Fallopian tube (tissue), 1 donor: ENCODE measurements around the gene DPH1.

DNA sequence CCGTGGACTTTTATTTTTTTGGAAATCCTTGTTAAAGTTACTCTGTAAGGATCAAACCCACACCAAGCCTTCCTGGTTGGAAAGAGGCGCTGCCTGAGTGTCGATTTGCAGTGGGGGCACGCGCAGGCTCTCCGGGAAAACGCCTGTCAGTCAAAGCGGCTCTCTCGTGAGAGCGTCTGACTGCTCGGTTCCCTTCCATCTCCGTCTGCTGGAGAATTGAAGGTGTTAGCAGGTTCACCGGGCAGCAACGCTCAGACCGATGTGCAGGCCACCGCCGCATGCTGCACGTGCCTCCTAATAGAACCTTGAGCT is 75.3 kb downstream of the RPA1 start:
- PRO-cap: no peak

DNA sequence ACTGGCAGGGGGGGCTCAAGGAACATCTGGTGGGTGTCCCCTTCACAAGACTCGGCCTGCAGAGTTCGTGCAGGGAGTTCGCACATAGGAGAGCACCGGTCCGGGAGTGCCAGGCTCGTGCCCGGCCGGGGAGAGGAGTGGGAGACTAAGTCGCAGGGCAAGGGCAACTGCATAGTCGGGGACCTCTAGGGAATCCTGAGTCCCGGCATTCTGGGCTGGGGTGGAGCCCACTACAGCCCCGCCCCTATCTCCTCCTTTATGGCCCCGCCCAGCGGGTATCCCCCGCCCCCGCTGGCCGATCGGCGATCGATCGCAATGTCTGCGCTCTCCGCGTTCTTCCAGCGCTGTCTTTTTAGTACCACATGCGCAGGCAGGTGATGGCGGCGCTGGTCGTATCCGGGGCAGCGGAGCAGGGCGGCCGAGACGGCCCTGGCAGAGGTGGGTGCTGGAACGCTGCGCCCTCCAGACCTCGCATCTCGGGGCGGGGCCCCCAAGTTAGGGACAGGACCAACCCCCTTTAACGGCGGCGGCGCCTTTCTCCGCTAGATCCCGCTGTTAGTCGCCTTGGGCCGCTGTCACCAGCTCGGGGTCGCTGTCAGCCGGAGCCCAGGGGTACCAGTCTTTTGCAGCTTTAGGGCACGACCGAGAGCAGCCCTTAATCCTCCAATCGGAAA is at the start of gene DPH1:
Gene DPH1, plus strand, starts transcription at position 361 of the 674 bp plus-strand sequence.
- PRO-cap: bidirectional peak, plus-strand start at position 363 of the sequence, minus-strand start at position 232 of the sequence

DNA sequence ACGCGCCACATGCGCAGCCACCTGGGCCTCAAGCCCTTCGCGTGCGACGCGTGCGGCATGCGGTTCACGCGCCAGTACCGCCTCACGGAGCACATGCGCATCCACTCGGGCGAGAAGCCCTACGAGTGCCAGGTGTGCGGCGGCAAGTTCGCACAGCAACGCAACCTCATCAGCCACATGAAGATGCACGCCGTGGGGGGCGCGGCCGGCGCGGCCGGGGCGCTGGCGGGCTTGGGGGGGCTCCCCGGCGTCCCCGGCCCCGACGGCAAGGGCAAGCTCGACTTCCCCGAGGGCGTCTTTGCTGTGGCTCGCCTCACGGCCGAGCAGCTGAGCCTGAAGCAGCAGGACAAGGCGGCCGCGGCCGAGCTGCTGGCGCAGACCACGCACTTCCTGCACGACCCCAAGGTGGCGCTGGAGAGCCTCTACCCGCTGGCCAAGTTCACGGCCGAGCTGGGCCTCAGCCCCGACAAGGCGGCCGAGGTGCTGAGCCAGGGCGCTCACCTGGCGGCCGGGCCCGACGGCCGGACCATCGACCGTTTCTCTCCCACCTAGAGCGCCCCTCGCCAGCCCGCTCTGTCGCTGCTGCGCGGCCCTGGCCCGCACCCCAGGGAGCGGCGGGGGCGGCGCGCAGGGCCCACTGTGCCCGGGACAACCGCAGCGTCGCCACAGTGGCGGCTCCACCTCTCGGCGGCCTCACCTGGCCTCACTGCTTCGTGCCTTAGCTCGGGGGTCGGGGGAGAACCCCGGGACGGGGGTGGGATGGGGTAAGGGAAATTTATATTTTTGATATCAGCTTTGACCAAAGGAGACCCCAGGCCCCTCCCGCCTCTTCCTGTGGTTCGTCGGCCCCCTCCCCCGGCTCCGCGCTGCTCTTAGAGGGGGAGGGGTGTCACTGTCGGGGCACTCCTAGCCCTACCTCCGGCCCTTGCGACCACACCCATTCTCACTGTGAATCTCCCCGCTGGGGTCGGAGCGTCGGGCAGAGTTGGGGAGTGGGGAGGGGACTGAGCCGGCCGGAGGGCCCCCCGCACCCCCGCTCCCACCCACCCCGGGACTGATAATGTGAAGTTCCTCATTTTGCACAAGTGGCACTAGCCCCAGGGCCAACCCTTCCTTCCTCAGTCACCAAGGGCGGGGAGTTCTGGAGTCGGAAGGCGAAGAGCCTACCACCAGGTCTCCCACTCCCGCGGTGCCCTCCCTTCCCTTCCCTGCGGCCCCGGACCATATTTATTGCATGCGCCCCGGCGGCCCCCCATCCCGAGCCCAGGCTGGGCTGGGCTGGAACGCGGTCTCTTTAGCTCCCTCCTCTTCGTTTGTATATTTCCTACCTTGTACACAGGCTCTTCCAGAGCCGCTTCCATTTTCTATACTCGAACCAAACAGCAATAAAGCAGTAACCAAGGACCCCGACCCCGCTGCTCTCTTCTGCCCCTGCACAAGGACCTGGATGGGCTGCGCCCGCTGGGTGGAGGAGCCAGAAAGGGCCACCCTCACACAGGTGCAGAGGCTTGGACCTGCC is 3.9 kb downstream of the HIC1 start:
- PRO-cap: no peak

DNA sequence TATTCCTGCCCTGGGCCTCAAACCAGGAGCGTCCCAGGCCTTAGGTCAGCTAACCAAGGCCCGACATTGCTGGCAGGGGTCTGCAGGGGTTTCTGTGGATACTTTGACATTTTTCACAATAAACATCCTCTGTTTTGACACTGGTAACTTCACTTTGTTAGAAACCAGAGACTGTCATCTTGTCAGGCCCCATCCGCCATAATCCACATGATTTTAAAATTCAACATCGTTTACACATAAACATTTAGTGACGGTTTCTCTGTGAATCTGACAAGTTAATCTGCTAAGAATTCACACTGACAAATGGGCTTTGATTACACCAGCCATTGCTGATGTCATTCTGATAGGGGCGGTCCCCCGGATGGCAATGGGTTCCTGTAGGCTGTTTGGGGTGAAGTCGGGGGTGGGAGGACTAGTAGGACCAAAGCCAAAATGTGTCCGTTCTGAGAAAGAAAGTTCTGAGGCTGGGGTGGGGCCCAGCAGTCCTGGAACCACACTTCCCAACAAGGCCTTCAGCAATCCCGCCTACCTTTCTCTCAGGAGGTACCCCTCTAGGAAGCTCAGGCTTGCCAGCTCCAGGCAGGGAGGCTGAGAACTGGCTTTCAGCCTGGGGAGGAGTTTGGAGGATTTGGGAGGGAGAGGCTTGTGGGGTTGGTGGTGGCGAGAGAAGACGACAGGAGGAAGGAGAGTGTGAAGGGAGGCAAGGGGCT is 8.4 kb downstream of the HIC1 start:
- PRO-cap: no peak

DNA sequence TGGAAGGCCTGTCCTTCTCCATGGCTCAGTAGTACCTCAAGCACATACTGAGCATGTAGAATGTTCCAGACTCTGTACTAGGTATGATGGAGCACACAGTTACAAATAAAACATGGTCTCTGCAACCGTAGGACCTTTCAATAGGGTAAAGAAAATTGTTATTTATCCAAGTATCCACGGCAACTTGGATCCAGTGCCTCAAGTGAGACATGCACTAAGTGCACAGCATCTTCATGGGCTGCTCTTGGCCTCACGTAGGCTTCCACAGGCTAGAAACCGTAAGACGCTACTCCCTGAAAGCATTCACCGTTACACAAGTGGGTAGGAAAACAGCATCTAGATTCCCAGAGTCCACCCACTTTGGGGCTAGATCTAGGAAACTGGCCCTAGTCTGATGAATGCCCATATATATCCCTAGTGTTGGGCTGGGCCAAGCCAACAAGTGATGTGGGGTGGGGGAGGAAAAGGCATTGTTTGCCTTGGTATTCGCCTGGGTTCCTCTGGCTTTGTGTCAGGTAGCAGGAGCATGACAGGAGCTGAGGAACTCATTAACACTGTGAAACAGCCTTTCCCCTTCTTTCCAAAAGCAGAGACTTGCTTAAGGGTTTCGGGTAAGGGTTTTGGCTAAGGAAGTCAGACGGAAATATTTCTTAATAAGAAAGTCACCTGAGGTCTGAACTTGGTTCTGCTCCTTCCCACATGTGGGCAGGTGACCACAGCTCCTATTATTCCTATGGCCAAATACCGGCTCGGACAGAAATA is 112.4 kb downstream of the SMG6 start:
- PRO-cap: no peak

DNA sequence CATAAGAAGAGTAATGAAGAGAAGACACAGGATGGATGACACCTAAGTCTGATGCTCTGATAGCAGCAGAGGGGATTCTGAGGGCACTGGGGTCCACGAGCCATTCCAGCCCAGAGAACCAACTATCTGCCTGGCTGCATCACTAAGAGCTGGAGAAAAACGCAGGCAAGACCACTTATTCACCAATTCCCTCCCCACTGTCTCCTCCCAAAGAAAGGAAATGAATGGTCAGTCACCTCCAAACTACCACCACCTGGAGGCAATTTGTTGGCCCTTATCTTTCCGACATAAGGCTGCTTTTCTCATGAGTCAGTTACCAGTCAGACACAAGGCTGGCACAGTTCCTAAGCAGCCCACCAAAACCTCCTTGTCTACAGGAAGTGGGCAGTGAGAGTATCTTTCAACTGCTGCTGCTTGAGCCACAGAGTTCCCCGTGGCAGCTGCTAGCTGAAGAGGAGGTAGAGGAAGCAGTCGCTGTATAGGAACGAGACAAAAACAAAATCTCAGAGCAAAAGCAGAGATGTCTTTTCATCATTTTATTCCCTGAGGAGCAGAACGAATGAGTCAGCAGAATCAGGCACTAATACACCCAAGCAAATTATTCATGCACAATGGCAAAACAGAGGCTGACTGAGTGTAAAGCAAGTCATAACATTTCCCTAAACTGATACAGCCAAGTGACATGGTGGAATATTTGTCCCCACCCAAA is 111.1 kb downstream of the SMG6 start:
- PRO-cap: no peak

DNA sequence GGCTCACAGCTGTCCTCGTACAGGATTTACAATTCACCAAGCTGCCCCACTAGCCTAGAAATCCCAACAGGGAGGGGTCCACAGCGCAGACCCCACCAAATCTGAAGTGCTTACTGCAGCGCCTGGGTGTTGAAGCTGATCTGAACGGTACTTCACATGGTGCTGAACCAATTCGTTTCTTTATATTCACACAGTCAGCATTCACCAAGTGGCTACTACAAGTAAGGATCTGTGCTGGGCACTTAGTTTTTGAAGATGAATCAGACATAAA is 95.3 kb downstream of the SMG6 start:
- PRO-cap: no peak

- PRO-cap: no peak
These were observed 80.7 kb downstream of the SMG6 start for GRCh38 chr17:2222671-2223487.

DNA sequence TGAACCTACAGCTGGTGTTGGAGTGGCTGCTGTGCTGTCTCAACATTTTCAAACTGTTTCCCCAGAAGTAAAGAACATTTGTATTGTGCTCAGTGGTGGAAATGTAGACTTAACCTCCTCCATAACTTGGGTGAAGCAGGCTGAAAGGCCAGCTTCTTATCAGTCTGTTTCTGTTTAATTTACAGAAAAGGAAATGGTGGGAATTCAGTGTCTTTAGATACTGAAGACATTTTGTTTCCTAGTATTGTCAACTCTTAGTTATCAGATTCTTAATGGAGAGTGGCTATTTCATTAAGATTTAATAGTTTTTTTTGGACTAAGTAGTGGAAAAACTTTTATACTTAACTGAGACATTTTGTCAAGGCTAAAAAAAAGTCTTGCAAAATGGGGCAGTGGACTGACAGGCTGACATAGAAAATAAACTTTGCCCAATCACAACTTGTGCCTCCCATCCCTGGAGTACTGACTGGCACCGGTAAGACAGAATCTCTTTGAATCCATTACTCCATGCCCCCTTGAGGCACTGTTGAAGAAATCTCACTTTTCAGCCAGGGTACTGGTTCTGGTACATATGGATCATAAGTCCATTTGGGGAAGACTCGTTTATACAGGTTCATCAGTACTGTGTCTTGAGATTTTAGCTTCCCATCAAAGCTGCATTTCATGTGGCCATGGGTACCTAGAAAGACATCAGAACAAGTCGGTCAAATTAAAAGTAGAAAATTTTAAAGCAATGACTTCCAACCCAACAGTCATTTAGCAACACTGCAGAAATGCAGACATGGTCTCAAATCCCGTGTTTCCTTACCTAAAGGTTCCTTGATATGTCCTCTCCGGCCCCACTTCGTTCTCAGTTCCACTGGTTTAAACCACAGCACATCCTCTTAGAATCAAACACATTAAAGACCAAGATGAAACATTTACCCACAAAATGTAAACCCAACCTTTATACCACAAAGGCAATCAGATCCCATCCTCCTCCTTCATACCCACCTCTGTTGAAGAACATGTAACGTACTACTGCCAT is 12.2 kb downstream of the TSR1 start:
- PRO-cap: no peak

DNA sequence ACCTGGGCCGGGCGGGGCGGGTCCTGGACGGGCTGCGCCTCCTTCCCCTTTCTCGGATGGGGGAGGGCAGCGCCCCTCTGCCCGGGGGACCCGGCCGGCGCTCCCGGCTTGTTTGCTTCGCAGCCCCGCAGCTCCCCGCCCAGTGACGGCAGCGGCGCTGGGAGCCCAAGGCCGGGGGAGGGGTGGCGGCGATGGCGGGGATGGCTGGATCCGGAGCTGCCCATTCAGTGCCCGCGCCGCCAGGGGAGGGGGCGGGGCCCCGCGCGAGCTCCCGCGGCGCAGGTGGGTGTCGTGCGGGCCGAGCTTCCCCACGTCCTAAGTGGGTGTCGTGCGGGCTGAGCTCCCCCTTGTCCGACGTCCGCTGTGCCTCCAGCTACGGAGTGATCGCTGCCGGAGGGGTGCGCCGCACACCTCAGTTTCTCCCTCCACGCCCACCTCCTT is 567 bp downstream of the SGSM2 start:
- PRO-cap: unidirectional peak, minus-strand start at position 144 of the sequence

DNA sequence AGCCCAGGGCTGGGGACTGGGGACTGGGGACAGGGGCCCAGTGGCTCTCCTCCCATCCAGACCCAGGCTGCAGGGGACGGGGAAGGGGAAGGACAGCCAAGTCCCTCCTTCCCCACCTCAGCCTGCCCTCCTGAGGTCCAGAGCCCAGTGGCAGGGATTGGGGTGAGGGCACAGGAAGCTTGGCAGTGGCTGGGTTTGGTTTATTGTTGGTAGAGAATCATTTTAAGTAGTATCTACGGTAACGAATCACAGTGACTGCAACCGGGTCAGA is 14.9 kb downstream of the MNT start:
- PRO-cap: no peak

DNA sequence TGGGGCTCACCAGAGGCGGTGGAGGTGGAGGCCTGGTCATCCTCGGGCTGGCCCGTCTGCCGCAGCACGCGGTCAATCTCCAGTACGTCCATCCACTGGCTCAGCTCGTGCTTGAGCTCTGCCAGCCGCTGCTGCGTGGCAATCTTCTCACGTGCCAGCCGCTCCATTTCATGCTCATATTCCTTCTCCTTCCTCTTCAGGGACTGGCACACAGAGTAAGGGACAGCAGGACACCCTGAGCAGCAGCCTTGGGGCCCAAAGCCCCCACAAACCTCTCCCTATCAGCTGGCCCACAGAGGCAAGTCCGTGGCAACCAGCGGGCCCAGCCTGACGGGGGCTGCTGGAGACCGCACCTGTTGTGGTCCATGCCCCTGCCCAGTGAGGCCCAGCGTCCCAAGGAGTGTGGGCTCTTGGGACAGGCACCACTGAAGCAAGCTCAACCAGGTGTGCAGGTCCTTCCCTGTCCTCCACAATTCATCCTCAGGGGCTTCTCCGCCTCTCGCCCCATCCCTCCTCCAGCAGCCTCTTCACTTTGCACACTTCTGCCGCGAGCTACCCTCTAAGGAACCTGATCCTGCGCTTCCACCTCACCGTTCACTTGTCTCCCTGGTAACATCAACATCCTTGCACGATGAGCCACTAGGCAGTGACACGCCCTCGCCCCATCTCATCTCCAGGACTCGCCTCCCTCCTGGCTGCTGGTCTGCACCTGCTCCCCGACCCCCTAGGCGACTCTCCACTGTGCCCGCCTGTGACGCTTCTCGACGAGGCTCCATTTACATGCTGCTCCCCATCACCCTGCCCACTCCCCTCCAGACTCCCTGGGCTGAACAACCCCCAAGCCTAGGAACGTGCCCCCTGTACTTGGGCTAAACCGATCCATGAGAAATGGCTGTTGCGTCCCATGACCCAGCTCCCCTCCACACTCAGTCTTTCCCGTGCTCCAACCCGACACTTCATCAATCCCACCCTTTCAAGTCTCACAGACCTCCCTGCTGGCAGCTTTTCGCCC is 12.7 kb downstream of the MNT start:
- PRO-cap: no peak

GRCh38 chr17:2393932-2394550 is 6.8 kb downstream of the MNT start:
- PRO-cap: bidirectional peak, plus-strand start at chr17:2394039, minus-strand start at chr17:2393874

DNA sequence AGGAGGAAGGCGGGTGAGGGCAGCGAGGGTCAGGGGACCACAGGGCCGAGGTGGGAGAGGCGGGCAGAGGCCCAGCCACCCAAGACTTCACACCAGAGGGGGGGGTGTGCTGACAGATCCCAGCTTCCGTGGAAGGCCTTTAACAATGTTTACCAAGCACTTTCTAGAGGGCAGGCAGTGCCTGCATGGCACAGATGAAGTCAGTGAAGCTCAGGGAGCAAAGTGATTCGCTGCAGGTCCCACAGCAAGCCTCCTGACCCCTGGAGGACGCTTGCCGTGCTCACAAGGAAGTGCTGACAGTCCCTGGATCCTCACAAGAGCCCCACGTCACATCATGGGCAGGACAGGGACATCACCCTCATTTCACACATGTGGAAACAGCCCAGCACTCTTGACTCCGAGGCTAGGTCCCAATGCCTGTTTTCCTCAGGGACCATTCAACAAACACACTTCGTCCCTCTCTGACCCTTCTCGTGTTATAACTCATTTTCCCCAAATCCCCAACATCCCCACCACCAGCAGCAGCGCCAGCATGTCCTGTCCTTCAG is 5.0 kb downstream of the MNT start:
- PRO-cap: unidirectional peak, plus-strand start at position 193 of the sequence; bidirectional peak, plus-strand start at position 299 of the sequence, minus-strand start at position 202 of the sequence

DNA sequence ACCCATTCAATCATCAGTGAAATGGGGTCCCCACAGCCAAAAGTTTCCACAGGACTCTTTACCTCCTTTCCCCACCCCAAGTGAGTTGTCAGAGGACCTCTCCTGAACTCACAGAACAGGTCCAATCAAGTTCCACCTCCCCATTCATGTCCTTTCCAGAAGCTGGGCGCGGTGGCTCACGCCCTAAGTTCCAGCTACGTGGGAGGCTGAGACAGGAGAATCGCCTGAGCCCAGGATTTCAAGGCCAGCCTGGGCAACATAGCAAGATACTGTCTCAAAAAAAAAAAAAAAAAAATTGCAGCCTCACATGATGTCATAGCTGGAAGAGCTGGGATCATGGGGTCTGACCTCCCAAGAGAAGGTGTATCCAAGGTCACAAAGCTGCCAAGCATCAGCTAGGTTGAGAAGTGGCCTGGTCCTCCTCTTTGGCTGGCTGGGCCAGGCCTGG is 5.4 kb upstream of the MNT start:
- PRO-cap: no peak

DNA sequence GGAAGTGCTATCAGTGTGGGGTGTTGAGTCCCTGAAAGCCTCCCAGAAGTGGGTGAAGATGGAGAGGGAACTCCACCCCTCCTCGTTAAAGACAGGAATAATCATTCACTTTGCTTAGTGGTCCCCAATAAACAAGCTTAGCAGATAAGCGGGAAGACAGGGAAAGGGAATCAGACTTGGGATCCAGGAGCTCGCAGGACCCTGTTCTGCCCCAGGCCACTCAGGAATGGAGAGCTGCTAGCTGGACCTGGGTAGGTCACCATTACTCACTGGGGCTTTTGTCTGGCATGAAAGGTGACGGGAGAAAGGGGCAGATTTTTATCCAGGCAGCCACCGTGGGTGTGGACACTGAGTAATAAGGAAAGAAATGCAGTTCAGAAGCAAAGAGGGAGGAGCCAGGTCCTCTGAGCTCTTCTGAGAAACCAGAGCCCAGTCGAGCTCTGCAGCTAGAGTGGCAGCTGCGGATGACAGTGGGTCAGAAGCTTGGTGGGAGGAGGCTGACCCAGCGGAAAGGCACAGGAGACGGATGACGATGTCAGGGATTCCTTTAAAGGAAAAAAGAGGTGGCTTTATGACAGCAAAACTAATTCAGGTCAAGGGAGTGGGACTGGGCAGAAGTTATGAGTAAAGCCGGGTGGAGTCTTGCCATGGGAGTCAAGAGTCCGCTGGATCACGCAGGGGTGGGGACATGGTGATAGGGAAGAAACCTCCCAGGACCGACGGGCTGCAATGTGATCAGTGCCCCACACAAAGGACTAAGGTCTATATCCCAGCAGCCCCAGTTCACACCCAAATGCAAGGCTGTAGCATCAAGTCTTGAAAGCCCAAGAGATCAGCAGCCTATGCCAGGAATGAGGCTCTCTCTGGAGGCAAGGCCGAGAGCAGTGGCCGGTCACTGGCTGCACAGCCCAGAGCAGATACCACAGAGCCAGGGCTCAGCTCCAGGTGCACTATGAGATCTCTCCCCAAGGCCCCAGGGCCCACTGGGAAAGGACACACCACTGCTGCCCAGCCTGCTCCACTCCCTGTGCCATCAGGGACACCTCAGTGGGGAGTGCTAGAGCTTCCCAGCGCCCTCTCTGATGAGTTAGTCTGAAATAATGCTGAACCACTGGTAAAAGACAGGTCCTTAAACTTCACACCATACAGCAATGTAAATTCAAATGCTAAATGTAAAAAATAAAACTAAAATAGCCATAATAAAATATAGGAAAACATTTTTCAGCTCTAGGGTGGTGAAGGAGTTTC is 6.2 kb upstream of the MNT start:
- PRO-cap: bidirectional peak, plus-strand start at position 372 of the sequence, minus-strand start at position 228 of the sequence; bidirectional peak, plus-strand start at position 478 of the sequence, minus-strand start at position 453 of the sequence

GRCh38 chr17:2412278-2413171 is 11.7 kb upstream of the MNT start:
- PRO-cap: no peak

- PRO-cap: no peak
These were observed 19.5 kb upstream of the MNT start for GRCh38 chr17:2420032-2421040.

DNA sequence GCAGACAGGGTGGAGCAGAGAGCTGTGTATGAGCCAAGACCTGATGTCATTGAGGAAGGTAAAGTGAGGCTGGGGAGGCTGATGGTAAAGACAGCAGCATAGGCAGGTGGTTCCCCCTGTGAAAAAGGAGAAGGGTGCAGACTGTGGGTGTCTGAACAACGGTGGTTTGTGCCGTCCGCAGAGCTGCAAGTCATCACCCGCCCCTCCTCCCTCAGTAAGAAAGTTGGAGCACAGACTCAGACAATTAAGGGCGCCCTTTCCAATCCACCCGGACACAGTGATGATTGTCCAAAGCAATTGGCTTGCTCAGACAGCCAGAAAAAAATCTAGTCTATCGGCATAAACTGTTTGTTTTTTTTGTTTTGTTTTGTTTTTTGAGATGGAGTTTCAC is 30.9 kb upstream of the METTL16 start:
- PRO-cap: no peak

DNA sequence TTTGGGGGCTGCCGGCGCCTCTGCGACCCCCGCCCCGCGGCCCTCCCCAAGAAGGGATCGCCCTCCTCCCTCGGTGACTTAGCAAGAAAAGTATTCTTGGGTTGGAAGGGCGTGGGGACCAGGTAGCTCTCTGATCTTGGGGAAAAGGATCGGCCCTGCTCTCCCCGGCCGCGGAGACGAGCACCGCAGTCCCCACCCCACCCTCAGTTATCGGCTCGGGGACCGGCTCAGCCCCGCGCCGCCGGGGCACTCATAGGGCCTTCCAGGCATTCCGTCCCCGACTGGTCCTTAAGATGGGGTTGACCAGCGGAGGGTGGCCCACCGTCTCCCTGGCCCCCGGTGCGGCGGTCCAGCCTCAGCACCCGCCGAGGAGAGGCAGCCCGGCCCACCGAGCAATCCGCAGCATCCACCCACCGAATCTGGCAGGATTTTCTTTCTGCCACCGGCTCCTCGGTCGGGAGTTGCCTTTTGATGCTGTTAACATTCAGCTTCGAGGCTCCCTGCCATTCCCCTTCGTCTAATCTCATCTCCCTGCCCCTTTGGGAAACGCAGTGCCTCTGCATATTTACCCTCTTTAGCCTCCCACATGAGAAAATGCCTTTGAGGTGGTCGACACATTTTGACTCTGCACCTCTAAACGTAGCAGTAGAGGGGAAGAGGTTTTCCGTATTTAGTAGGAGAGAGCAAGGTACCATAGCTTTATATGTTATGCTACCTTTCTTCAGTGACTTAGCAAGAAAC is 989 bp downstream of the PAFAH1B1 start:
- PRO-cap: no peak